Hematopoietic multipotent progenitor cell (in vitro differentiated cells): ENCODE measurements around a stretch of chr13.

- CAGE, long polyA plus RNA = no peak
Measured at GRCh38 chr13:31957205-31957756, 74.3 kb upstream of the FRY start.

DNA sequence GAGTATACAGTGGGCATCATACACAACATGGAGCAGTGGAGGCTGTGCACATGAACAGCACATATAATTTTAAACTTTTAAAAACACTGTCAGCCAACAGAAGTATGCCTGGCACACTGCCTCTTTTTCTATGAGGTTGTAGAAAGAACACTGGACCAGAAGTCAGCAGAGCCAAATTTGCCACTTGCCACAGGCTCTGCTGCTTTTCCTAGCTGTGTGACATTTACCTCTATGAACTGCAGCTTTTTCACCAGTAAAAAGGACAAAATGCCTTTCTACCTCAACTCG lies 118.7 kb downstream of the FRY start:
- CAGE, long polyA plus RNA = no peak

GRCh38 chr13:32150600-32151181 lies 119.1 kb downstream of the FRY start:
- CAGE, long polyA plus RNA = no peak

GRCh38 chr13:32205461-32206030 lies 109.6 kb downstream of the ZAR1L start:
- CAGE, long polyA plus RNA = no peak

DNA sequence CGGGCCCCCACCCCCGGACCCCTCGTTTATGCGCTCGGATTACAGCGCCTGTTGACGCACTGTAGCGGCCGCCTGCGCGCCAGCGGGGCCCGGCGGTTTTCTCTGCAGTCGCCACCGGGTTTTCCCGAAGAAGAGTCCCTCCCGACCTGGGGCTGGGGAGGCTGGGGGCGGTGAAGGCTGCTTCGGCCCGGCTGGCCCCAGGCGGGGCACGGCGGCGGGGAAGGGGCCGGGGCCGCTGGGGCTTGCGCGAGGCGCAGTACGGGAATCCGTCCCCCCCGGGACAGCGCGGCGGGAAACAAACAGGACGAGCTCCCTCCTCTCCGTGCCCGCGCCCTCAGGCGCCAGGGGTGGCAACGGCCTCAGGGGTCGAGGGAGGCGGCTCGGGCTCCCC lies 588 bp downstream of the N4BP2L1 start:
- CAGE, long polyA plus RNA = no peak

DNA sequence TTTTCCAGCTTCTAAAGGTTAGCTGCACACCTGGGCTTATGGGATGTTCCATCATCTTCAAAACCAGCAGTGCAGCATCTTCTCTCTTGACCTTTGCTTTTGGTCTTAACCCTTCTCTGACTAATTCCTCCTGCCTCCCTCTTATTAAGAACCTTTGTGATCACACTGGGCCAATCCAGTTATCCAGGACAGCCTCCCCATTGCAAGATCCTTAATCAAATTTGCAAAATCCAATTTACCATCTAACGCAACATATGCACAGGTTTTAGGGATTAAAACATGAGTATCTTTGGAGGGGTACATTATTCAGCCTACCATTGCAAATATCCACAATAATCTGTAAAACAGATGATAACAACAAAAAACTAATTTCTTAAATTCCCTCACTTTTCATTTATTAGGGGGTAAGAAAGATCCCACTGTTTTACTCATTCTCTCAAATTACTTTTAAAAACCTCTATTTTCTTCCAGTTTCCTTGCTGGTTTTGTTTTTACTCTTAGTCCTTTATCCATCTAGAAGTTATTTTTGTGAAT lies 6.6 kb downstream of the N4BP2L2 start:
- CAGE, long polyA plus RNA = no peak

- CAGE, long polyA plus RNA = no peak
Measured at GRCh38 chr13:32537954-32538095, 770 bp downstream of the N4BP2L2 start.

- CAGE, long polyA plus RNA = no peak
Measured at GRCh38 chr13:32753262-32753742, 167.1 kb downstream of the PDS5B start.

GRCh38 chr13:32807201-32807488 lies 209.1 kb upstream of the KL start:
- CAGE, long polyA plus RNA = no peak

- CAGE, long polyA plus RNA = no peak
Measured at GRCh38 chr13:33032080-33032738, 16.0 kb downstream of the KL start.

- CAGE, long polyA plus RNA = no peak
Measured at GRCh38 chr13:33109371-33110158, 93.3 kb downstream of the KL start.

GRCh38 chr13:33110911-33111243 lies 94.7 kb downstream of the KL start:
- CAGE, long polyA plus RNA = no peak

GRCh38 chr13:33182750-33183321 lies 102.7 kb downstream of the STARD13 start:
- CAGE, long polyA plus RNA = no peak

- CAGE, long polyA plus RNA = no peak
Measured at GRCh38 chr13:33204204-33205317, 81.0 kb downstream of the STARD13 start.

DNA sequence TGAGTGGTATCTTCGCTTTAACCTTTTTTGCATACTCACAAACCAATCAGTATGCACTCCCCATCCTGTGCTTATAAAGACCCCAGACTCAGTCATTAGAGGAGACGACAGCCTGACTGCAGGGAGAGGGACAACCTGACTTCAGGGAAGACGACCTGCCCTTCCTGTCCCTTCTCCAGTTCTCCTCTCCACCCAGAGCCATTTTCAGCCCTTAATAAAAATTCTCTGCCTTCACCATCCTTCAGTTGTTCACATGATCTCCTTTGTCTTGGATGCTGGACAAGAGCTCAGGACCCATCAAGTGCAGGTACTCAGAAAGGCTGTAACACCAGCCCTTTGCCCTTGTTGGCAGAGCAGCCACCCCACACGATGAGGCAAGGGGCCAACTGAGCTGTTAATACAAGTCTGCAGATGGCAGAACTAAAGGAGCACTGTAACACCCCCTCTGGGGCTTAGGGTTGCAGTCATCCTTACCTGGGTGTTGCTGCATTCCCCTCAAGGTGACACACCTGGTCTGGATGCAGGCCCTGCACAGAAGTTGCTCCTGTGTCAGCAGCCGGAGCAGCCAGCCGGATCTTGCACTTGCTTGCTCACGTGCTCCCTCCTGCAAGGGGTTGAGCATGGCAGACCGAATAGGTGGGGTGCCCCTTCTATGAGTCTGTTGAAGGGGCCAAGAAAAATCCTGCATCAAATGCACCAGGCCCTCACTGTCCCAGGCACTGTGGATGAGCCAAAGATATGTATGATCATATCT lies 52.1 kb downstream of the STARD13 start:
- CAGE, long polyA plus RNA = no peak

DNA sequence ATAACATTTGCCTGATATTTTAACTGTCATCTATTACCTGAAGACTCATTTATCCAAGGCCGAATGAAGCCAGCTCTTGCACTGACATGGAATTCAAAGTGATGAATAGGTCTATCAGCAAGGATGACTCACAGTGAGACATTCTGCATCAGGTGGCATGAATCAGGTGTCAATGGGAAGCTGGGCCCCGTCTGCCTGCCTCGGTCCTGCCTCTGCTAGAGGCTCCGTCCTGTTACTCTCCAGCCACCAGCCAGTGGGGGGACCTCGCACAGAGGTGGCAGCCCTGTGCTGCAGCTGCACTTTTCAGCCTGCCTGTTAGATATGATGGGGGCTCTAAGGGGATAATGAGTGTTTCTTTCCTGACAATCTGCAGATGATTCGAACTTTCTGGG lies 23.4 kb downstream of the STARD13 start:
- CAGE, long polyA plus RNA = no peak

DNA sequence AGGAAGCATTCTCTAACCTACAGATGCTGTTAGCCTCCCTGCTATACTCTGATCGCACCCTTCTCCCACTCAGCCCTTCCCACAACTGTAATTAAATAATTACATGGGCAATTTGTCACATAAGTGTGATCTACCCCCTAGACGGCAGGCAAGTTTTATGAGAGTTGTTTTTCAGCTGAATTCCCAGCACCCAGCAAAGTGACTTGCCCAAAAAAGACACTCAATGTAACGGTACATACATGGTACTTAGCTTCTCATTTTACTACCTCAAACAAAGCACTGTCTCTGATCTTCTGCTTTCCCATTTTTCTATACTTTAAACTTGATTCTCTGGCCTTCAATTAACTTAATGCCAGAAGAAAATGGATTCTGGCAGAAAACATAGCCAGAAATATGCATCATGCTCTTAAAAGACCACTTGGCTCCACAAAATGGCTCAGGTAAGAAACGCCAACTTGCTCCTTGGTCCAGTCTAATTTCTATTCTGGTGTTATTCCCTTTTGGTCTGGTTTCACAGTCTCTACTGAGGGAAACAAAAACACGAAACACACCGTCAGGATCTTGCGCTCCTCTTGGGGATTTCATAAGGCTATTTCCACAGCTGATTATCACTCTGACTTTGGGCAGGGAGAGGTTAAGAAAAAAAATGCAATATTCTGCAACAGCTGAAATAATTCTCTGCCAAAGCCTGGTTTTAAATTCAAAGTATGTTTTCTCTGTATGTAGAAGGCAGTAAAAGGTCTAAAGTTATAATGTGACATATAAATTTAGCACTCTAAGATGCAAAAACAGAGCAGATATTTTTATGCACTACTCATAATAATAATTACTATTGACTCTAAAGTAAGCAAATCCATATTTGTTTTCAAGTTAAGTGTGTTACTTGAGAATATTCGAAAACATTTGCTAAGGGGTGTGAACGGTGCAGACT lies 38.1 kb upstream of the STARD13 start:
- CAGE, long polyA plus RNA = no peak

- CAGE, long polyA plus RNA = no peak
Measured at GRCh38 chr13:33543119-33543486, 257.5 kb upstream of the STARD13 start.

GRCh38 chr13:33793652-33794154 lies 24.2 kb upstream of the RFC3 start:
- CAGE, long polyA plus RNA = no peak

DNA sequence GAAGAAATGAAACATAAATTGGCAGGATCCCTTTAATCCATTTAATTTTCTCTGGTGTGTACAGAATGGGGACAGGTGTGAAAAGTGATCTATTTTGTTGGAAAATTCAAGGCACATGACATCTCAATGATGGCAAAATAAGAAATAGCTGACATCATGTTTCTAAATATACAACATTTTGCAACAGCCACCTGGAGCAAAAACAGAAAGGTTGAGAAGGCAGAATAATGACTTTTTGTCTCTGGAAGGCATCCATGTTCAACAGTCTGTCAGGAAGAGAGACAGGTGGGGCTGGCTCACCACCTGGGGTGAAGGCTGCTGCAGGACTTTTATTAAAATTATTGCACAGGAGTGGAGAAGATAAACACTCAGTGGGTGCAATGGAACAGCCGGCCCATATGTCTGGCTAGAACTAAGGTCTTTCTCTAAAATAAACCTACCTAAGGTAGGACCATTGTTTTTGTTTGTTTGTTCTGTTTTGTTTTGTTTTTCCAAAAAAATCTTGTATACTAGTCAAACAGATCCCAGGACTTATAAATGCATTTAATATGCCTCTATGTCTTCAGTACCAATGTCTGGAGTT lies 52.4 kb downstream of the RFC3 start:
- CAGE, long polyA plus RNA = no peak